LUHMES (cell line): ENCODE measurements around a stretch of chr4.

GRCh38 chr4:163610631-163611065, 116.2 kb downstream of the TMA16 start:
- PRO-cap: no peak

DNA sequence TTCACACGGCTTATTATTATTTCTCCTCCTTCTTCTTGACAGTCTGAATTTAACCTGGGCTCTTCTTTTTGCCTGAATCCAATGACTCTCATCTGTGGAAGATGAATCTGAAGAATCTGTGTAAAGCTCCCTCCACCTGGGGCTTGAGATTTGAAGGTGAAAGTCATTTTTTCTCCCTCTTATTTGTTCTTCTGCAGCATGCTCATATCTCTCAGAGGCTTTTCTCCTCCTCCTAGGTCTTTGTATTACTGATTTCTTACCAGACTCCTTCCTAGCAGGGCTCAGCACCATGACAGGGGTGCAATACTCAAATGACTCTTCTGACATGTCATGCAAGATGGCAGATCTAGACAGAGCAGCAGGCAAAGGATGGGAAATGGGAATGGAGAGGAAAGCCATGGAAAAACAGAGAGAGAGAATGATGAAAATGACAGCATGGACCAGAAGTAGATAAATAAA, 118.2 kb downstream of the TMA16 start:
- PRO-cap: no peak

- PRO-cap: no peak
These were observed 118.9 kb downstream of the TMA16 start for GRCh38 chr4:163613152-163613952.

DNA sequence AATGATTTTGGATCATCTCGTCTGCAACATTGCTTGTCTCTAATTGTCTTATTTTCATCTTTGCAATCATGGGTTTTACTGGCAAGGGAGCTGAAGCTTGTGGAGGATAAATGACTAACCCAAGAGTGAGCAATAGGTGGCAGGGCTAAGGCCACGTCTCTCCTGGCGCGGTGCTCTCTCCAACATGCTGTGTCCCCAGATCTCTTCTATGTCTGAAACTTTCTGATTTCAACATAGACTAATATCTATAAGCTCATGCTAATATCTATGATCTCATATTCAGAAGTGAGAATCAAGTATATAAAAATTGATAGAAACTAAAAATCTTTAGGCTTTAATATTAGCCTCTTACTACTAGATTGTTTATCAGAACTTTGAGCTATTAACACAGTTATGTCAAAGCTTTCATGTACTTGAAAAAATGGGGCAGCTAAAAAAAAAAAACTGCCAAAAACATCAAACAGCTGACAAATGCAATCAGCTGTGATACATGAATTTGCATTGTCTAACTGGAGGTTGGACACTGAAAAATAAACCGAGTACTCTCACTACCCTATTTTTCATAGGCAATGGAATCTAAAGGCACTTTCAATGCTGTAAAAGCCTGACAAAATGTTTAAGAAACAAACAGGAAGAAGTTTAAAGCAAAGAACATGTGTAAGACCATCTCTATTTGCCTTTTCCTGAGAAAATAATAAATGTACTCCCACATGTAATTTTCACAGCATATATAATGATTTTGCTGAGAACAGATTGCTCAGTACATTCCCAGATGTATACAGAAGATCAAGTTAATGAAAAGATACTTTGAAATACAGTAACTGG, 169.2 kb downstream of the TMA16 start:
- PRO-cap: no peak

DNA sequence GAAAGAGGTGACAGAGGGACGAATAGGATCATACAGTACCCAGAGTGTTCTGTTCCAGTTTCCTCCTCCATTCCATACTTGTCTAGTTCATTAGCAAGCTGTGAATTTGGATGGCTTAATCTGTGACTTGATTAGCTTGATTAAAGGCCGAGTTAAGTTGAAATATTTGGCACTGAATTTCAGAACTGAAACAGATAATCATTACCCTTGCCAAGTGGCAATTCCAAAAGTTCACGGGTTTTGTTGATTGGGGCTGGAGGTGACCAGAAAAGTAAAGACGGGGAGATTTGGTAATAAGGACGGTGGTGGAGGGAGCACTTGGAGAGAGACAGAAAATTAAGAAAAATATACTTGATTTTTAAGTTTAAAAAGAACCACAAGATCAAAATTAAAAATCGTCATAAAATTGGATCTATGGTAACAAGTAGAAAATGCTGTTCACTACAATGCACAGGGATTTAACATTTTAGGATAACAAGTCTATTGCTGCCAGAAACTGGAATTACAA, 21.9 kb upstream of the KLHL2 start:
- PRO-cap: no peak

DNA sequence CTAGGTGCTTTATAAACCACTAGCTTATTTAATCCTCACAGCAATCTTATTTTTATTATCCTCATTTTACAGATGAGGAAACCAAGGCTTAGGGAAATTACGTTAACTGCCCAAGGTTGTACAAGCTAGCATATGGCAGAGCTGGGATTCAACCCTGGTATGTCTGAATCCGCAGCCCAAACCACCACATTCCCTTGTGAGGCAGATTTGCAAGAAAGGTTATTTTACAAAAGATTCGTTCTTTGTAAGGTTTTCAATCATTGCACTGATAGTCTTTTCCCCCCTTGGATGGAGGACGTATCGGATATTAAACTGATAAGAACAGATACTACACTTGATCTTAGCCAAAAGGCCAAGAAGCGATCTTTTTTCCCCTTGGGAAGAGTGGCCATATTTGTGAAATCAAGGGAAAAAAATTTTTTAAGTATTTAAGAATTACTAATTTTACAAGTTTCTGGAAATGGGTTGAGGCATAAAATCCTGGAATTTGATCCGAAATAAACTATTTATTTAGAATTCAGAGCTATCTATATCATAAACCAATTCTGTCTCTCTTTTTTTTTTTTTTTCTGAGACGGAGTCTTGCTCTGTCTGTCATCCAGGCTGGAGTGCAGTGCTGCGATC, 13.6 kb upstream of the GK3 start:
- PRO-cap: unidirectional peak, minus-strand start at position 354 of the sequence

DNA sequence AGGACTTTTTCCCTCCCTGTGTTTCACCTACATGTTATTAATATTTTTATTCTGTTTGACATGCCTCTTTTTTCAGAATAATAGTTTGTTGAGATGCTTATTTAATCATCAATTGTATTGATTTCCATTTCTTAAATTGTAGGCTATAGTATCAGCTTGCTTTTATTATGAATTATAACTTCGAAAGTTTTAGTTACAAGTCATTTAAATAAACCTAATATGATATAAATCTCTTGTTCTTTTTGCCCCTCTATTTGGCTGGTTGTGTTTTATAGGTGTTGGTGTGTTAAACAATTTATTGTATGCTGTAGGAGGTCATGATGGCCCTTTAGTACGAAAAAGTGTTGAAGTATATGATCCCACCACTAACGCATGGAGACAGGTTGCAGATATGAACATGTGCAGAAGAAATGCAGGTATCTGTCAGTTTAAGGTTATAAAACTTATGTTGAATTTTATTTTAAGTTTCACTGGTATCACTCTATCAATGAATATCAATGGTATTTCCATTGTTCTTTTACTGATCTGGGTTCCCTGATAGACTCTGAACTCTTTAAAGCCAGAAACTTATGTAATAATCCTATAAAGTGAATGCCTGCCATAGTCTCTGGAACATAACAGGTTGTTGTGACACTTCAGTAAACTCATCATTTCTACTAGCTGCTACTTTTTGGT, 13.6 kb upstream of the MSMO1 start:
- PRO-cap: no peak

DNA sequence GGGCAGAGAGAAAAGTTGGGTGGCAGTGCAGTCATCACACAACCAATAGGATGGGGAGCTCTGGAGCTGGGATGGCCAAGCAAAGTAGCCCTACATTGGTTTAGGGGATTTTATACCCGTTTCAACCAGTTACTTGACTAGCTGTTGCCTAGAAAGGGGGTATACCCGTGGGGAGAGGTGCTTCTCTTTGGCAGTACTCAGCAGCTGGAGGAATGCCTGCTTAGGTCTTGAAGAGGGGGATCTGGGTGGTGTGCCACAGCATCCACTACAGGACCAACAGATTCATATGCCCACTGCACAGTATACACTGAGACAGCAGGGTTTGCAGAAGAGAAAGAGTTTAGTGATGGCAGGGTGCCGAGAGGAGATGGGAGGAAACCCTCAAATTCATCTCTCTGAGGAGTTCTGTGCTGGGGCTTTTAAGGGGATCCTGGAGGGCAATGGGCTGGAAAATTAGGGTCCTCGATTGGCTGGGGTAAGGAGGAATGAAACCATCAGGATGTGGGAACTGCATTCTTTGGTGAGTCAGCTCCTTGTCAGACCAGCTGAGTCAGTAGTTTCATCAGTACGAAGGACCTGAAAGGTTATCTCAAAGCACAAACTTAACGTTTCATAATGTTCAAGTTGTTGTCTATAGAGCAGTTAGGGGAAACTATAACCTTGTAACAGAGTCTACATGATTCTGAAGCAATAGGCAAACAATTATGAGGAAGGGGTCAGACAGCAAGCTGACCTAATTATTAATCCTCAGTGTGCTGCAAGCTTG, 1.8 kb upstream of the MSMO1 start:
- PRO-cap: no peak

GRCh38 chr4:165493092-165493465, 114.3 kb downstream of the CPE start:
- PRO-cap: no peak

DNA sequence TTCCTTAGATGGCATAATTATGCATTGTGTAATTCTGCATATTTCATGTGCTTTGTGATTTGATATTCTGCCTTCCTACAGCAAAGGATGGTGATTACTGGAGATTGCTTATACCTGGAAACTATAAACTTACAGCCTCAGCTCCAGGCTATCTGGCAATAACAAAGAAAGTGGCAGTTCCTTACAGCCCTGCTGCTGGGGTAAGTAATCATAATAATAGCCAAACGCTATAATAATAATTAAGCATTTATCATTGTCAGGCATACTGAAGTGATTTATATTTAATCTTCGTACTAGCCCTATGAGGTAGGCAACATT, 116.6 kb downstream of the CPE start:
- PRO-cap: no peak

- PRO-cap: bidirectional peak, plus-strand start at chr4:168569311, minus-strand start at chr4:168569163
These were observed 72.2 kb downstream of the PALLD start for GRCh38 chr4:168568989-168569435.

DNA sequence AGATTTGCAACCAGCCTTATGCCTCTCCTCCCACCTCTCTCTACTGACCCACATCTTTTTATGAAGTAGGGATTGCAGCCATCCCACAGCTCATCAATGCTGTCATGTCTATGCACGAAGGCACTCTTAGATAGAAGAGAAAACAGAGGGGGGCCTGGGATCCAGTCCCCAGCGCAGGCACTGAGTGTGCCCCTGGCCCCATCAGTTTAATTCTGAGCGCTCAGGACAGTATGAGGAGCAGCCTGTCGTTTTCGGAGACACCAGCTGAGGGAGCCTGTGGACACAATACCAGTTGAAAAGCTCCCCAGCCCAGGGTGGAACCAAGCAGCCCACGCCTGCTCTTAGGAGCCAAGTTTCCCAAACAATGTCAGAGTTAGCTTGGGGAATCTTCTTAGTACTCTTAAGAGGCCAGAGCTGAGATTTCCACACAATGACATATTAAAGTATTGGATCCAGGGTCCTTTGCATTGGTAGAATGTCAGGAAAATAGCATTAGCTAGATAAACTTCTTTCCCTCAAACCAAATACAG, 88.7 kb downstream of the PALLD start:
- PRO-cap: no peak

- PRO-cap: bidirectional peak, plus-strand start at chr4:168631471, minus-strand start at chr4:168631378; bidirectional peak, plus-strand start at chr4:168631614, minus-strand start at chr4:168631655; bidirectional peak, plus-strand start at chr4:168631801, minus-strand start at chr4:168631716
These were observed 134.6 kb downstream of the PALLD start for GRCh38 chr4:168631293-168631935.

GRCh38 chr4:168633457-168633959, 136.7 kb downstream of the PALLD start:
- PRO-cap: no peak

DNA sequence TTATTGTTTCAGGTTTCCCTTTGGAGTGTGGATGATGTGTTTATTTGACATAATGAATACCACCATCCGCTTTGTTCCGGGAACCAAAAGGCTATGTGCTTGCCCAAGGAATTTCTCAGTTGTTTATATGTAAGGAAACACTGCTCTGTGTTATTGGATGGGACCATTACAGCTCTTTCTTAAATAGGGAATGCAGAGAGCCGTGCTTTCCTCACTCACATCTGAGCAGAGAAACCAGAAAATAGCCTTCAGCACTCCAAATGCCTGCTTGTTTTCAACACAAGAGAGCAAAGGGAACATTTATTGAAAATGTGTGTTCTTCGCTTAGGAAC, 194.1 kb downstream of the CBR4 start:
- PRO-cap: no peak

DNA sequence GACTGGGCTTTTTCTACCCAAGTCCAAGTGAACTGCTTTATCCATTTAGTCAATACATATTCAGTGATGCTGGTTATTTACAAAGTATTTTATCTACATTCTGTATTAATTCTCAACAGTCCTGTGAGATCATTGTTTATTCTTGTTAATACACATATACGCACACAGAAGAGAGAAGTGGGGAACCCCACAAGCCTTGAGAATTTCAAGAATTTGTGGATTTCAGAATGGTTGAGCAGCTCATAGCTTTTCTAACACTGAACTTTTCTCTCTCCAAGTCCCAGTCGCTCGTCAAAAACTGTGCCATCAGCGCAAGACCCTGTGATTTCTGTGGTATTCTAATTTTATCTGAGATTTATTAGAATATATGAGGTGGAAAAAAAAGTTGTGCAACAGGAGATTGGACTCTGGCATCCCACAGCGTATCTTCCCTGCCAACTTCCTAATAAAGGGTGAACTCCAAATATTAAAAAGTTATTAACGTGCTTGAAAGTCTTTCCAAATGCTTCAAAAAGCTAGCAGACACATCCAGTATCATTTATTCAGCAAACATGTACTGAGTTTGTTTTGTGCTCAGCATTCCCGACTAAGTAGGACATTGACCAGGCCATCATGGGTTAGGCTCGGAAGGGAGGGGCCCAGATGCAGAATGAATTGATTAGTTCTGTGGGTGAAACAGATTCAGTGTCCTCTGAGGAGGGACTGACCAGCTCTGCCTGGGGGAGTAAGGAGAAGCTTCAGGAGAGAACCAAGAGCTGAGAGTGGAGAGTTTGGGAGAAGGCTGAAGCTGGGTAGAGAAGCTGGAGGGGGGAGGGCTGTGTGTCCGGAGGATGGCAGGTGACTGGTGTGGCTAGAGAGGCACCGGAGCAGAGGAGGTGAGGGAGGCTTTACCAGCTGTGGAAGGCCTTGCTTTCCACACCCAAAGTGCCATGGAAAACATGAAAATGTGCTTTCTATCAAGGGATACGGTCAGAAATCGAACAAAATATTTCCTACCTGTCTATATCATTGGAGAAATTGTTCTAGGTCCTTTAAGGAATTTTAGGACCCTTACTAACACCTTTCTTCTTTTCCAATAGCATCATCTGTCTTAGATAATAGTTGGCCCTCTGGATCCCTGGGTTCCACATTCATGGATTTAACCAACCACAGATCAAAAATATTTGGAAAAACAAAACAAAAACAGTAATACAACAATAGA, 165.4 kb downstream of the CBR4 start:
- PRO-cap: no peak

DNA sequence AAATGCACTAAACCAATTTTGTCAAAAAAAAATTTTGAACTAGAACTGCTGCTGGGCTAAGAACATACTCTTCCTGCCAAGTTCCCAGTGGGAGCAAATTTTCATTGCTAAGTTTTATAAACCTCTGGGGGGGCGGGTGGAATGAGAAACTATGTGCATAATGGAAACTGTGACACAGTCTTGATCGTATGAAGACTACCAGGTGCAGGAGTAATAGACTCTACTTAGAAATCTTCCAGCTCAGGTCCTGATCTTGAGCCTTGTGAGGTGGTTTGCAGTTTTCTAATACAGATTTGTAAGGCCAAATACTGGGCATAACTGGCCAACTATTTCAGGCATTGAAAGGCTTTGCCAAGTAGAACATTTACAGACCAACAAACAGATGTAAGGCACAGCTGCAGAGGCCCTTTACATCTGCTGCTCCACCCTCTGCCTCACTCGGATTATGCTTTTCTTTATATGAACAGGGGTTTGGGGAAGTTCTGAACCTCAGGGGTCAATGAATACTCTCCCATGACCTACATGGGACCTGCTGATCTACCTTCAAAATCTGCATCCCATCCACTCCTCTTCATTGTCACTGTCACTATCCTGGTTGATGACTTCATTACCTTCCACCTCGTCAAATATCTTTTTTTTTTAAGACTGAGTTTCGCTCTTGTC, 89.8 kb upstream of the CBR4 start:
- PRO-cap: no peak

- PRO-cap: no peak
These were observed 74.7 kb downstream of the NEK1 start for GRCh38 chr4:169537482-169538374.

- PRO-cap: bidirectional peak, plus-strand start at chr4:169620578, minus-strand start at chr4:169620233
These were observed 750 bp upstream of the CLCN3 start for GRCh38 chr4:169619367-169620288.

DNA sequence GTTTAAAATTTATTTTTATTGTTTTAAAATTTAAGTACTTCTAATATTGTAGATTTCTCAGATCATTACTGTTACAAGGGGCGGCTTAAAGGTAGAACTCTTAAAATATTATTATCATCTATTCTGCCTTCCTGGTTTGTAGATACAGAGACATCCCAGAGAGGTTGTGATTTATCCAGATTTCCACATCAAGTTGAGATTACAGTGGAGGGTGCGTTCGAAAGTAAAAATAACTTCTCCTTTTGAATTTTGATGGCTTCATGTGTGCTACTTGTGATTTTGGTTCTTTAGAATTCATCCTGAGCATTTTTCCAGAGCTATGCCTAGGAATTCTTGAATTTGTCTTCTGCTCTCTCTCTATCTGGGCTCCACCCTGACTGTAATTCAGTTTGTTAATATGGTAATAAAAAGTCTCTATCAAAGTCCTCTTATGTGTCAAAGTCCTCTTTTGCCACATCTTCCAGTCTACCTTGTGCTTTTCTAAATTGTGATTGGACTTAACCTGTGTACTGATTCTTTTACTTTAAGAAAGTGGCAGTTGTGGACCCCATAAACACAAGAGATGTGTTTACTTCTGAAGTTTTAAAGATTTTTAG, 37.2 kb downstream of the CLCN3 start:
- PRO-cap: no peak